ENCODE results near the genes SNED1, HDLBP and RTP5.

DNA sequence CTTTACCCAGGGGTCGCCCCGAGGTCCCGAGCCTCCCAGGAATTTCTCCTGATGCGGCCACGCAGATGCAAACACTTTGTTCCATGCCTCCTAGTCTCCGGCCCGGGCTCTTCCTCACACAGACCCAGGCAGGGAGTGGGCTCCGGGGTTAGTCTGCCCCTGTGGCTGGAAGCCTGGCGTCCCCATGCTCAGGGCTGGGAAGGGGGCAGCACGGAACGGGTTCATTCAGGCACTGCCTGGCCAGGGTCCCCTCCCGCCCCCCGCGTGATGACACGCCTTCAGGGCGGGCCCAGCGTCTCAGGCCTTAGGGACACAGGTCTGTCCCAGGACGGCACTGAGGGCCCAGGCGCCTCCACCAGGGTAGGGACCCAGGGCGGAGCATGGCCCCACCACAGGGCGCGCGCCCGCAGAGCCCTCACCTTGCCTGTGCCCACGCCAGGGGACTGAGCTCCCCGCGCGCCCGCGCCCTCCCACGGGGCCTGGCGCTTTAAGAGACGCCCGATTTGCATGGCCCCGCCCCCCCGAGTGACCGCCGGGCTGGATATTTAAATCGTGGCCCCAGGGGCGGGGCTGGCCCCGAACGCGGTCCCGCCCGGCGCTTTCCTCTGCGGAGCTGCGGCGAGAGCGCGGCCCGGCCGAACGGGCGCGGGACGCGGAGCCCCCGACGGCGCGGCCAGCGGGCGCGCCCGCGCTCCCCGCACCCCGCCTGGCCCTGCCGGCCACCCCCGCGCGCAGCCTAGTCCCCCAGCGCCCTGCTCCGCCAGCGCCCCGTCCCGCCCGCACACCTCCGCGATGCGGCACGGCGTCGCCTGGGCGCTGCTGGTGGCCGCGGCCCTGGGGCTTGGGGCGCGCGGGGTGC is at the start of gene SNED1:
SNED1 (plus strand) TSS at position 573 of the 859 bp plus-strand sequence.
- PRO-cap, 2 experiments: peak in 1 of 2 experiments; most common plus-strand start position 307 of the sequence (in 1); most common minus-strand start position 242 of the sequence (in 1)

DNA sequence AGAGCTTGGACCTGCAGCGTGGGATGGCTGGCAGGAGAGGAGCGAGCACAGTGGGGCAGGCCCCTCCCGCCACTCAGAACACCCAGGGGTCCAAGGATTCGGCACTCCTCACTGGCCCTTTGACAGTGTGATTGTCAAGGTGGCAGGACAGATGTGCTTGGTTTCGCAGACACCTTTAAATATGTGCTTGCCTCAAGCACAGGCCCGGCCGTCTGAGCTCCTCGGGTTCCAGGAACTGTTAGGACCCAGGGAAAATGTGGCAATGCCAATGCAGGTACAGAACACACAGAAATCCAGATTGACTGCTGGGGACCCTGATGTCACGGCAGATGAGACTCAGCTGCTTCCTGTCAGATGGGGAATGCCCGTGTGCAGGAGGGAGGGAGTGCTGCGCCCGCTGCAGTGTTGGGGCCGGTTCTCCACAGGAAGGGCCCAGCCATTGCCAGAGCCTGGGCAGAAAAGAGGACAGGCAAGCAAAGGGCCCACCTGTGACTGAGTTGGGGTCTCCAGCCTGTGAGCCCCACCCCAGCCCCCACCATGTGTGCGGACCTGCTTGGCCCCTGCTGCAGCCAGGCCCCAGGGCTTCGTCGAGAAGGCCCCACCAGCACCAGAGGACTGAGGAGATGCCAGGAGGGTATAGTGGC is 50.9 kb downstream of the MTERF4 start:
- PRO-cap, 2 experiments: no peak in any of the 2 experiments

GRCh38 chr2:241073997-241074496 is 28.0 kb downstream of the MTERF4 start:
- PRO-cap, 2 experiments: no peak in any of the 2 experiments

DNA sequence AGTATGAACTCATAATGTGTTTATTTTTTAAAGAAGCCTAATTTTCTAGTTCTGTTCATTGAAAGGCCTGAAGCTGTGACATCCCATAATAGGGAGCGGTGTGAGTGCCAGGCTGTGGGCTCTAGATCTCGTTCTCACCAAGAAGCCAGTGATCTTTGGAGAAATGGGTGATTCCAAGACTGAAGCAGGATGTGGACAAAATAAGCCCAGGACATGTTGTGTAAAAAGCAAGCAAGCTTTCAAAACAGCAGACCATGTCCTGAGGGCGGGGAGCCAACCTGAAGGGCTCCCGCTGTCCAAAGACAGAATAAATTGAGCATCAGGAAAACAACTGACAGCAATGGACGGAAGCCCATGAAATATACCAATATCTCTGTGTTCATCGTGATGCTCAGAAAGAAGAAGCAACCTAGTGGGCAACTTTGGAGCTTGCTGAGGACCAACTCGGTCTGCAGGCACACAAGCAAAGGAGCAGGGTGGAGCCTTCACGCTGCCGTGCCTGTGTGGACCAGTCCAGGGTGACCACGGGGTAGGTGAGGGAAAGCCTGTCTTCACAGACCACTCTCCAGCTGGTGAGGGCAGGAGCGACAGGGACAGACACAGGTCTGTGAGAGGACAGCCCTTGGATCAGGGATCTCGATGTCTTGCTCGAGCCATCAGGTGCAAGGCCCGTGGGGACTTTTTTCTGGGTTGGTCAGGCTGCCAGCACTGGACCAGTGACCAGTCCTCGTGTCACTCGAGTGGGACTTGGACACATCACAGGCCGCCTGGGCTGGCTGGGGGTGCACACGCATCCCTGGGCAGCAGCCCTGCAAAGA is 21.5 kb downstream of the MTERF4 start:
- PRO-cap, 2 experiments: no peak in any of the 2 experiments

DNA sequence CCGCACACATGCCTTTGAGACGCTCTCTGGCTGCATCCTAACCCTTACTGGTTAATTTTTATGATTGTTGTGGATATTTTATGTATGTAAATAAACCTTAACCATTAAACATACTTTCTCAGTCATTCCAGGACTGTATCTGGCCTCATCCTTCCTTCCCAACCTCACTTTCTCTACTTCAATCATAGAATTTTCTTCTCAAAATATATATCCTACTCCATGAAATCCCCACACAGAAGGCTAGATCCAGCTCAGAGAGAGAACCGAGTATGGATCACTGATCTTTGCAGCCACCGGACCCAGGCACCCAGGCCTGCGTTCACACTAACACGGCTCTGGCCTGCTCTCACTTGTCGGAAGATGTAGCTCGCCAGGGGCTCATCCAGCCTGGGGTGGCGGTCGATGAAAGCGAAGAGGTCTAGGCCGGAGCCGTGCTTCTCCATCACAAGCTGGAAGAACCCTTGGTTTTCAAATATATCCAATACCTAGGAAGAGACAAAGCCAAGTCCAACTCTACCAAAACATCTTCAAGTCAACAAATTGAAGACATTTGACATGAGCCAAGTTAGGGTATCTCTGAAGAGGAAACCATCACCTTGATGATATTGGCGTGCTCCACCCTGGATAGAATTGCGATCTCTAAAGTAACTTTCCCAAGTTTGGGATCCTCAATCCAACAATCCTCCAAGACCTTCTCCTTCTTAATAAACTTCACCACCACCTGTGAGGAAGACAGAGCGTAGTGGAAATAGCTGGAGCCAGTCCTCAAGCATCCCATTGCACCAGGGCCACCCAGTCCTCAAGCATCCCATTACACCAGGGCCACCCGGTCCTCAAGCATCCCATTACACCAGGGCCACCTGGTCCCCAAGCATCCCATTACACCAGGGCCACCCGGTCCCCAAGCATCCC is 12.9 kb upstream of the MTERF4 start:
- PRO-cap, 2 experiments: no peak in any of the 2 experiments

GRCh38 chr2:241148674-241149101 is 584 bp downstream of the PASK start:
- PRO-cap, 2 experiments: no peak in any of the 2 experiments

DNA sequence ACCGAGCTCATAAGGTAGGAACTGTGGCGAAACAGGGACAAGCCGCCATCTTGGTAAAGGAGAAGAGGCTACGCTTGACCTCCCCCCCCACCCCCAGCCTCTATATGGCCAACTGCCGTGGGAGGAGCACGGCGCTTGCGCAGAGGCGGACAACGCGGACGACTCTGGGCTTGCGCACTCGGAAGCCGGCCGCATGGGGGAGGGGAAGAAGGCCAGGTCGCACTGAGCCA is at the start of gene HDLBP:
HDLBP (minus strand) TSS at position 76 of the 230 bp plus-strand sequence.
- PRO-cap, 2 experiments: peak in 1 of 2 experiments; most common minus-strand start position 102 of the sequence (in 1)

GRCh38 chr2:241329470-241329784 is 13.7 kb downstream of the SEPTIN2 start:
- PRO-cap, 2 experiments: no peak in any of the 2 experiments

GRCh38 chr2:241337173-241337968 is 18.7 kb upstream of the FARP2 start:
- PRO-cap, 2 experiments: no peak in any of the 2 experiments

DNA sequence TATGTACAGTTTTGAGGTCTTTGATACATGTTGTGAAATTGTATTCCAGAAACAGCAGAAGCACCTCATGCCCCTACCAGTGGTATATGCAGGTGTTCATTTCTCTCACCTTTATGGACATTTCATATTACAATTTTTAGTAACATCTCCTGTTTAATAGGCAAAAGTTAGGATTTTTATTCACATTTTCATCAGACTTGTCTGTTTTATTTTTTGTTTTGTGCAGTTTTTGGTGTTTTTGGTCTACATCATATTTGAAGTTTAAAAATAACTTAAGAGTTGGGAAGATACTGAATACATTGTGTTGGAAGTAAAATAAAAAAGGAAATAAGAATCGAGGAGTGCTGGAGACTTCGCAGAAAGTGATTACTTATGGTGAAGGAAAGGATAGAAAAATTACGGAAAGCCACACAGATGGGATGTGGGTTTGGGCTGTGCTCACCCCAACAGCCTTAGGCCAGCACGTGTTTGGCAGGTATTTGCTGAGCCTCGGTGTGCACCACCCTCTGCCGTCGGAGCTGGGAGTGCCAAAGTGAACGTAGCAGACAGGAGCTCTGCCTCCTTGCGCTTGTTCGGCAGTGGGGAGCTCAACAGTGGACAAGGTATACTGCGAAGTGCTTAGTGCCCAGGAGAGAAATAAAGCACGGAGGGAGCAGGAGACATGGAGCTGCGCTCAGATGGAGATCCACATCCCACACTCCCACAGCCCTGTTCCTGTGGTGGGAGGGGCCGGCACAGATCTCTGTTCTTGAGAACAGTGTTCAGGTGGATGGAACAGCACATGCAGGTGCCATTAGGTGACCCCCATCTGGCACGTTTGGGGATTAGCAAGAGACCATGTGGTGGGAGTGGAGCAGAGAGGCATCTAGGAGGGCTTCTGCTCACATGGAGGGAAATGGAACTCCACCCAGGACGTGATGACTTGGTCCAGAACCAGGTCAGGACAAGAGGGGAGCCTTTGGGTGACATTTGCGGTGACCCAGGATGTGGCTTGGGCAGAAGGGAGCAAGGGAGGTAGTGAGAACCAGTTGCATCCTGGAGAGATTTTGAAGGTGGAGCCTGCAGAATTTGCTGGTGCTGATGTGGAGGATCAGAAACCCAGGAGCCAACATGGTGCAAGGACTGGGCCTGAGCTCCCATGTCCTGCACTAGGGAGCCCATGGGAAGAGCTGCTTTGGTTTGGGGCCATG is 27.0 kb downstream of the FARP2 start:
- PRO-cap, 2 experiments: no peak in any of the 2 experiments

DNA sequence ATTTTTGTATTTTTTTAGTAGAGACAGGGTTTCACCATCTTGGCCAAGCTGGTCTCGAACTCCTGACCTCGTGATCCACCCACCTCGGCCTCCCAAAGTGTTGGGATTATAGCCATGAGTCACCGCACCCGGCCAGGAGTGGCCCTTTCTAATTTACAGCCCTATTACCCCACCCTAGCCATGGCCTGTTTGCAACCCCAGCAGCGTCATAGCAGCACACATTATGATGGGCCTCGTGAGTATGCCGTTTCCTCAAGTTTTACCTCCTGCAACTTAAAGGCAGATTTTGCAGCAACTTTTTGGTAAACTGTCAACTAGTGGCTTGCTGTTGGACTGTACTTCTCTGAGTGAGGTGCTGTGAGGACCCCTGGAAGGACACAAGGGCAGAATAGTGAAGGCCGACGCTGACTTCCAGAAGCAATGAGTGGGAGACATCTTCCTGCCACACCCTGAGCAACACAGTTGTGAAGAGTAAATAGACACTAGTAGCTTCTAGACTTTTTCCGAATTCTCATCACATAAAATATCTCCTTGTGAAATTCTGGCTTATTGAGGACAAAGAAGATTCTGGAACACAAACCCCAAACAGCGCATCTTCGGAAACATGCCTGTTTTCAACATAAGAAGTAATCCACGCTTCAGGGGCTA is 54.3 kb downstream of the STK25 start:
- PRO-cap, 2 experiments: no peak in any of the 2 experiments

GRCh38 chr2:241577338-241577946 is 18.9 kb downstream of the BOK start:
- PRO-cap, 2 experiments: no peak in any of the 2 experiments

DNA sequence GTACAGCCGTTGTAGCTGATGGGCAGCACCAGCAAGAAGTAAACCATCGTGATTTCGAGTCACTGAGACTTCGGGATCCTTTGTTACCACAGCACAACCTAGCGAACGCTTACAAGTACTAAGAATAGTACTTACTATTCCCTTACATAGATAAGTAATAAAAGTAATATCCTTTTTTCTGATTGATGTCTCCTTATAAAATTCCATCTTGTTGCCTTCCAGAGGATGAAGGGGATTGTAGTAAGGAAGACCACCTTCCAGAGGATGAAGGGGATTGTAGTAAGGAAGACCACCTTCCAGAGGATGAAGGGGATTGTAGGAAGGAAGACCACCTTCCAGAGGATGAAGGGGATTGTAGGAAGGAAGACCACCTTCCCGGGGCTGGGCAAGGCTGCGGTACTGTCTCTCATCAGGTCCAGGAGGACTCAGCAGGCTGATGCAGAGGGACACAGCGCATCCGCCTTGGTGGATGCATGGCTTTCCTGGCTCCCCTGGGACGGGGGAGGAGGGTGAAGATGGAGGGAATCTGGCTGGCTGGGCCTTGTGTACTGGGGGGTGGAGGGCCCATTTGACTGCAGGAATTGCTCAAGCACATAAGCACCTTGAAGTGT is 3.1 kb upstream of the DTYMK start:
- PRO-cap, 2 experiments: no peak in any of the 2 experiments

- PRO-cap, 2 experiments: no peak in any of the 2 experiments
These were observed 6.2 kb upstream of the GAL3ST2 start for GRCh38 chr2:241770282-241770918.

GRCh38 chr2:241773938-241774575 is 2.6 kb upstream of the GAL3ST2 start:
- PRO-cap, 2 experiments: no peak in any of the 2 experiments

DNA sequence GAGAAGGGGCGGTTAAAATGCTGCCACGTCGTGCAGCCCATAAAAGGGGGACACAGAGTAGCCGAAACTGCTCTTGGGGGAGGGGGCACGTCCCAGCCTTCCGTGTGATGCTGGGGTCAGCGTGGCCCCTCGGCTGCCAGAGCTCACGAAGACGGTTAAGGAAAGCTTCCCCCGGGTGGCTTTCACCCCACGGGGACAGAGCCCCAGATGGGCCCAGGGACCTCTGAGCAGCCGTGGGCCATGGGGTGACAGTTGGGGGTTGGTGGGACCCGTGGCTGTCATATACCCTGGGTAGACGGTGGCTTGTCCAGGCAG is 342 bp downstream of the NEU4 start:
- PRO-cap, 2 experiments: no peak in any of the 2 experiments

- PRO-cap, 2 experiments: peak in 1 of 2 experiments; most common plus-strand start chr2:241869729 (in 1)
These were observed at the start of gene RTP5 for GRCh38 chr2:241869457-241869846. Gene RTP5 (plus strand): TSS chr2:241869729.

DNA sequence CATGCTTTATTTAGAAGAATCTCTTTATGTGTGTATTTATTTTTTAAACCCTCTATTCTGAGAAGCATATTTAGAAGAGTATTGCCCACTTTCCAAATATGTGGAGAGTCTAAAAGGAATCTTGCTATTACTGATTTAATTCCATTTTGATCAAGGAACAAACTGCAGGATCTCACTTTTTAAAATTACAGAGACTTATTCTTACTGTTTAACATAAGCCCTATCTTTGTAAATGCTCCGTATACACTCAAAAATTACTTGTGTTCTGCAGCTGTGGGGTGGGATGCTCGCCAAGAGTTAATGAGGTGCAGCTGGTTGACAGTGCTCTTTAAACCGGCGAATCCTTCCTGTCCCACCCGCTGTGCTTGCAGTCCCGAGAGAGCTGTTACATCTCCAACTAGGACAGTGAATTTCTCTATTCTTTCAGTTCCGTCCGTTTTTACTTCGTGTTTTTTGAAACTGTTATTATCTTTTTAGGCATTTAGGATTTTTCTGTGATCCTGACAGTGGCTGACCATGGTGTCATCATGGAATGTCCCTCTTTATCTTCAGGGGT is 13.4 kb downstream of the RTP5 start:
- PRO-cap, 2 experiments: no peak in any of the 2 experiments

DNA sequence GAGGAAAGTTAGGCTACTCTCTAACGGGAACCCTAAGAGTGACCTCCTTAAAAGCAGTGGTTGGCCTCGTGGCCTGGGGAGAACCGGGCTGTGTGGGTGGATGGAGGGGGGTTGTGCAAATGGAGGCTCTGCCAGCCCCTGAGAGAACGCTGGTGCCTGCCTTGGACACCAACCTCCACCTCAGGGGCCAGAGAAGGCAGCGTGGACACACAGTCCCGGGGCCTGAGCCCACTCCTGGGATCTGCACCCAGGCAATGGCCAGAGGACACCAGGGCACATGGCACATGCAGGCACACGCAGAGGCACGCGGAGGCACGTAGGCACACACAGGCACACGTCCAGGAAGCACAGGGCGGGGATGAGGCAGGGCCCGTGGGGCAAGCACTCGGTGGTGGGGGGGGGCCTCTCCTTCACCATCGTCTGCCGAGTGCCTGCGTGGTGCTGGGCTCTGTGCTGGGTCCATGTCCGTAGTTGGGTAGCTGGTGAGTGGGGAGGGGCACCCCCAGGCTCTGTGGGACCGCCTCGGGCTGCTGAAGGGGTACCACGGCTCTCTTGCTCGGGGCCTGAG is 4.6 kb downstream of the FAM240C start:
- PRO-cap, 2 experiments: no peak in any of the 2 experiments

DNA sequence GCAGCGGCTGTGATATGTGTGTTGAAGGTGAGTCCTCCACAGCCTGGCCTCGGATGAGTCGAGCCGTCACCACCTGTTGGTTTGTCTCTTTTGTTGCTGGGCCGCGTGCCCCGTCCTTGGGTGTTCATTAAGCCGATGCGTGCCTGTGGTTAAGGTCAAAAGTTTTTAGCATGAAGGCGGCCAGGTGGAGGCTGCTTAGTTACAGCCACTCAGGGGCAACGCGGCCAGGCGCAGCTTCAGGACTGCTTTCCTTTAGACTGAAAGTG is 26.7 kb upstream of the FAM240C start:
- PRO-cap, 2 experiments: no peak in any of the 2 experiments